ENCODE data around the genes OR4K1, OR4K15, OR4N5, OR11H6, PARP2 and RNASE1.

DNA sequence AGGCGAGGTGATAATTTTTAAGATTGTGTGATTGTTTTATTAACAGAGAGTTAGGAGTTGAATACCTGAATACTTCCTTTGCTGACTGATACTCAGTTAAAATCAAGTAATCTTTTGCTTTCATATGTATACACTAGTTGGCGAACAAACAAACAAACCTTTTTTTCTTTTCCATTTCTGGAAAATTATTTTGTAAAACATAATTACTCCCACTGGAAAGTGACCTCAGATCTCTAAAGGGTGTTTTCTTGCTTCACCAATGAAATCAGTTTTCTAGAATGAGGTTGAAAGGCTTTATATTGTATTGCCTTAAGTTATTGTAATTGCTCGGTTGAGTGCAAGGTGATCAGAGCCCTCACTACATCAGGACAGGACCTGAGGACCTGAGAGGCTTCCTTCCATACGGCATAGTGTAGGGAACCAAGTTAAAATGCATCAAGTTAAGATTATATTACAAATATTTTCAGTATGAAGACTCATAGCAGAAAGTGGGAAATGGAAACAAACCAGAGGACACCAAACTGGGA is at the start of gene OR4K1:
TSS of gene OR4K1 (plus strand) at position 341 of the 527 bp plus-strand sequence.
- RRBS: no CpG with 5 or more reads among the region's 4 CpGs

- RRBS: no CpG with 5 or more reads among the region's 3 CpGs
Measured at GRCh38 chr14:19975330-19975667, at the start of gene OR4K15. Gene OR4K15 (plus strand): TSS chr14:19975591.

DNA sequence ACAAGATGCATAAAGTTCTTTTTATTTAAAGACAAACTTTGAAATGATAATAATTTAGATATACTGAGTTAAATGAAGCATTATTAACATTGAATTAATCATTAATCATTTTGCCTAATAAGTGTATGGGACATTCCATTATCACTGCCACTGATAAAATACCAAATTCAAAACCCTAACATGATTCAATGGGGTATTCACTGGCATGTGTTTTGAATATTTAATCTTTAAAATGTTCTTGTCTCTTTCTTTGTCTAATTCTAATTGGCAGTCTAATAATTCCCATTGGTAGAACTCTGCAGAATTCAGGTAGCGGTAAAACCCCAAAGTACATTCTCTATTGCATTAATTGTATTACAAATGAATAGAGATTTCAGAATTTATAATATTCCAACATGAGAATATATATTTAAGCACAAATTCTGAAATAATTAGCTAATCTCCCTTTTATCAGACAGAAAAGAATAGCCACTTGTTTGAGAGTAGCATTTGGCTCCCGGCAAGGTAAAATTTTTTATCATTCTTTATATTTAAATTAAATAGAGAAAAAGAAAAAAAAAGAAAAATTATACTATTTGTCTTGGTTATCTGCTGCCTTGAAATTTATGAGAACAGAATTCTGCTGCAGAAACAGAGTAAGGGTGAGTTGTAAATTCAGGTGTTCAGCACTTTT is at the start of gene OR4N5:
TSS of gene OR4N5 (plus strand) at position 434 of the 673 bp plus-strand sequence.
- RRBS: no CpG with 5 or more reads among the region's 2 CpGs

DNA sequence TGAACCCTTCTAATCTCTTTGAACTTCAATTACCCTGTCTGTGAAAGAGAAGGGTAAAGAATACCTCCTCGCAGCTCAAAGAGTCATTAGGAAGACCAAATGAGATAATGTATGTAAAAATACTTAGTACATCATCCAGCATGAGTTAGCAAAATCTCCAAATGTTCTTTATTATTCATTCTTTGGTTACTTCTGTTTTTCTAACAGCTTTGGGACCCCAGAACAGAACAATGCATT is at the start of gene OR11H6:
TSS of gene OR11H6 (plus strand) at position 162 of the 237 bp plus-strand sequence.
- RRBS: no CpG with 5 or more reads among the region's 1 CpG

DNA sequence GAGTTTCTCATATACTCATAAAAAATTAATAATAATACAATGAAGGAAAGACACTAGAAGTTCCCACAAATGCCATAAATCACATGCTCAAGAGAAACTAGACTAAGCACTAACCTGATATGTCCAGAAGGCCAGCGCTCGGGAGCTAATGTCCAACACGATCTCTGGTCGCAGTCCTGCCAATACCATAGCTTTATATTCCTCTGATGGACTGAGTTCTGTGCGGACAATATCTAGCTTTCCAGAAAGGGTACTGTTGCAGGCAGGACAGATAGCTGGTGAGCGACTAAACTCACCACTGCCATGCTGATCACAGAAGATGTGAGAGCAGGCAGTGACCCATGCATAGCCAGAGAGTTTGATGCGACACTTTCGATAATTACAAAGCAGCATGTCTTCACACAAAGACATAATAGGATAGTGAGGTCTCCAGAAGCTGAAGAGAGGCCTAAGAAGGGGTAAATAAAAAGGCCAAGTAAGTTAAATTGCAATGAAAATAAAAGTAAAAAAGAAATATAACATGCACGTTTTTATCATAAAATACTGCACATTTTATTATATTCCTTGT is 10.4 kb upstream of the TTC5 start:
- RRBS: no CpG with 5 or more reads among the region's 9 CpGs

- RRBS: no CpG with 5 or more reads among the region's 33 CpGs
Measured at GRCh38 chr14:20343451-20343920, at the start of gene PARP2. Gene PARP2 (plus strand): TSS chr14:20343635.

GRCh38 chr14:20407907-20408640 is 5.2 kb downstream of the TEP1 start:
- RRBS: no CpG with 5 or more reads among the region's 6 CpGs

DNA sequence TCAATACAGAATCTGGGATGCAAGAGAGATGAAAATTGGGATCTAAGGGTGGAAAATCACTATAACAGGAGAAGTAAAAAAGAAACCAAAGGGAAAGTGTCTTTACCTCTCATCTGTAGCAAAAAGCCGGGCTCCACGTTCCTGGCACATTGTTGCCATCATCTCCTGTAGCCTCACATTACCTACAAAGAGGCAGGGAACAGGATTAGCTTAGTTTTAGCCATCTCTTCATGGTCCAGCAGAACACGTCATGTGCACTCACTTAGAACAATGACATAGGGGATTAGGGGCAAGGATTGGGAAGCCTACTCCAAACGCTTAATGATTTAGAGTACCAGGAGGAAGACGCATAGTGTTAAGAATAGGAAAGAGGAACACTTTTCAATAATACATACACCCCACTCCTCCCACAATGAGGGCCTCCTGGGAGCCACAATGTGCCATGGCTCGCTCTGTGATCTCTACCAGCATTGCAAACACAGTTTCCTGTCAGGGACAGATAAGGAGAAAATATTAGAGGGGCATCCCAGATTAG is 7.0 kb downstream of the OSGEP start:
- RRBS: no CpG with 5 or more reads among the region's 6 CpGs

DNA sequence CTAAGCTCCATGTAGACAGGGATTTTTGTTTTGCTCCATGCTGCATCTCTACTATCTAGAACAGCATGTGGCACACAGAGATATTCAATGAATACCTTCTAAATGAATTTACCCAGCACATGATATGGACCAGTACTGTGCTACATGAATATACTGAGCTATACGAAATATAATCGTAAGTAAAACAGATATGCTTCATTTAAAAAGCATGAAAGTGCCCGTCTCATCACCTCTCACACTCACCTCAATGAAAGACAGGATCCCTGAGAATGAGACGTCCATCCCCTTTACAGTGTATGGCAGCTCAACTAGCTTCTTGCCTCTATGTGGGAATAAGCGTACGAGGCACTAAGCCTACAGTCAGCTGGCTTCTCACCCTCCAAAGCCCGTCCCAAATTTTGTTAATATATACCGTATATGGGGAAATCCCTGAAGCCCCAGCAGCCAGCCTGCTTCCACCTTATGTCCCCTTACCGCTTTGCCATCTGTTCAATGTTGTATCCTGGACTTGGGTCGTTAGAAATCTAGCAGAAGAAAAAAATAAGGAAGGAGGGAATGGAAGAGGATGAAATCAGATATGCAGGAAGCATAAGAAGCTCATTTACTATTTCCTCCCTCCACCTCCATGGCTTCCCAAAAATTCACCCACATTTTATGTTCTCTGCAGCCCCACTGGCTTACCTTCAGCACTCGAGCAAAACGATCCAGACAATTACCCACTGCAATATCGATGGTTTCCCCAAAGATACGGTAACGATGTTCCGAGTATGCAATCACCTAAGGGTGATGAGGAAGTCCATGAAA is 5.9 kb downstream of the OSGEP start:
- RRBS: no CpG with 5 or more reads among the region's 16 CpGs

DNA sequence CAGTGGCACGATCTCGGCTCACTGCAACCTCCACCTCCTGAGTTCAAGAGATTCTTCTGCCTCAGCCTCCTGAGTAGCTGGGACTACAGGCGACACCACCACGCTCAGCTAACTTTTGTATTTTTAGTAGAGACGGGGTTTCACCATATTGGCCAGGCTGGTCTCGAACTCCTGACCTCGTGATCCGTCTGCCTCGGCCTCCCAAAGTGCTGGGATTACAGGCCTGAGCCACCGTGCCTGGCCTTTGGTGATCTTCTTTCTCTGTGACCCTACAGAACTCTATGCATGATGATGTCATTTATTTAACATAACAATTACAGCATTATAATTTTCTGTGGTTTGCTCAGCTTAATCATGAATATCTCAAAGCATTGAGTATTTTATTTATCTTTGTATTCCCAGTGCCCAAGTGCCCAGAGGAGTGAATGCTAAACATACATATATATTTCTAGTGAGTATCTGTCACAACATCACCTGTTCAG is 1.8 kb downstream of the OSGEP start:
- RRBS: no CpG with 5 or more reads among the region's 10 CpGs

DNA sequence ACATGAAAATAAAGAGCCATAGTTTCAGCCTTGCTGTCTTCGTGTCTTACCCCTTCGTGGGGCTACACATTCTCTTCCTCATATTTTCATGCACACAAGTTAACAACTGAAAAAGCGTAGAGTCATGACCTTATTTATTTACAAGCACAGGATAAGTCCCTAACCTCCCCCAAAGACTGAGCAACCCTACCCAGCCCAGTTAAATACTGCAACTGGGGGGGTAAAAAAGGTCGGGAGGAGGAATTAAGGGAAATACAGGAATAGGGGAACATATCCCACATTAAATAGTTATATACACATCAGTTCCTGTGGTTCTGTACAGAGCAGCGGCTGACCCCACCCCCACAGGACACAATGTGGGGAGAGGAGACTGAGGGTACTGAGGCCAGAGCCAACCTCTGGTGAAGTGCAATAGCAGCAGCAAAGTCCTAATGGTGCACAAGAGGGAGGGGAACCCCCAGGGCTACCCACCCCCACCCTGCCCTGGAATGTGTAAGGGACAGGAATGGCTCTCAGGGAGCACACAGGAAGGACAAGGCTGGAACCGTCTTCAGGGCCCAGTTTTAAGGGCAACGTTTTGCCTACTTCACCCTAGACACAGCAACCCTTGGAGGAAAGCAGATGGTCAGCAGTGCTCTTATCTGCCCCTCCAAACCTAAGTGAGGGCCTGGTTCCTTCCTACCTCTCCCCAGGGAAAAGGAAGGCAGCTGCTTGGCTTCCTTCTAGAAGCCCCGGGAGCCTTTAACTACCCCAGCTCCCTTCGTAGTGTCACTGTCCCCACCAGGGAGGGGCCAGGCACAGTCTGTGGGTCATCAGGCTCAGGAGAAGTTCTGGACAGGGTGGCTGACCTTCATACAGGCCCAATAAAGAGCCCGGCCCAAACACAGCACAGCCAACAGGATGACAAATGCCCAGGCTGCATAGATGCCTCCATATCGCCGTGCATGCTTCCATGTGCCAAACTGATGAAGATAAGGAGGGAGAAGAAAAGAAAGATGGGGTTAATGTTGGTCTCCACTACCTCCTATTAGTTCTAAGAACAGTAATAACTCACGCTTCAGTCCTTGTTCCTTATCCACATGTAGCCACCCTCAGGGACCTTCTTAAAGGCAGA is 3.1 kb downstream of the APEX1 start:
- RRBS: no CpG with 5 or more reads among the region's 13 CpGs

GRCh38 chr14:20459764-20460754 is 1.2 kb downstream of the PIP4P1 start:
- RRBS: no CpG with 5 or more reads among the region's 13 CpGs

- RRBS: 5% methylated on average over 2 of the region's 16 CpGs
Measured at GRCh38 chr14:20630231-20630836, 11.2 kb downstream of the OR6S1 start.

DNA sequence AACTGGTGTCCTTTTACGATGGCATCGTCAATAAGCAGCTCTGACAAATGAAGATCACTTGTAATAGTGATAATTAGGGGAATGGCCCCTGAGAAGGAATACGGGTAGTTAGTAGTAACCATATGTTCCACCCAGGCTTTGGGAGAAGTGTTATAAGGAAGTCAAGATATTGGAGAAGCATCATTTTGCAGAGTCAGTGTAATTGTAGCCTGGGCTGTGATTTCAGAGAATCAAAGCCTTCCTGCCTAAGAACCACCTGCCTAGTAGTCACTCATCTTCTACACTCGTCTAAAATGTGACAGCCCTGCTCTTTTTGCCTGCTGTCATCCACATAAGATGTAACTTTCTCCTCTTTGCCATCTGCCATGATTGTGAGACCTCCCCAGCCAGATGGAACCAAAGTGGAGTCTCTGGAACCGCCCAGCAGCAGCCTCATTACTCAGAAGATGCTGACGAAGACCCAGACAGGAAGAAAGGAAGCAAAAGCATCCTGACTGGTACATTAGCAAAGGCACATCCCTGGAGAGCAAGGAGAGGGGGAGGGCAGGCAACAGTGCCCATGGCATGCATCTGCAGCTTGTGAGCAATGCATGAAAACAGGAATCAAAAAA is 12.6 kb upstream of the EDDM3A start:
- RRBS: no CpG with 5 or more reads among the region's 6 CpGs

DNA sequence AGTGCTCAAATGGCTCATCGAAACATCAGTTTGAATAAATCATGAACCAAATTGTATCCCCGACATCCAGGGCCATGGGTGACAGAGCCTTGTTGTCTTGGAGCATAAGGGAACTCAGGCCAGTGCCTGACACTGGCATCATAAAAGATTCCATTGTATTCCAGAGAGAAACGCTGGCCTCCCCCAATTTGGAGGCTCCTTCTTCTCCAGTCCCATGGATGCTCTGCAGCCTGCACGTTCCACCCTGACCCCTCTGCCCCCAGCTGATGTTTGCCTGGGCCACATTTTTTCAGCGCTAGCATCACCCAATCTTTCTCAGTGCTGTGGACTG is 281 bp downstream of the RNASE1 start:
- RRBS: no CpG with 5 or more reads among the region's 5 CpGs

DNA sequence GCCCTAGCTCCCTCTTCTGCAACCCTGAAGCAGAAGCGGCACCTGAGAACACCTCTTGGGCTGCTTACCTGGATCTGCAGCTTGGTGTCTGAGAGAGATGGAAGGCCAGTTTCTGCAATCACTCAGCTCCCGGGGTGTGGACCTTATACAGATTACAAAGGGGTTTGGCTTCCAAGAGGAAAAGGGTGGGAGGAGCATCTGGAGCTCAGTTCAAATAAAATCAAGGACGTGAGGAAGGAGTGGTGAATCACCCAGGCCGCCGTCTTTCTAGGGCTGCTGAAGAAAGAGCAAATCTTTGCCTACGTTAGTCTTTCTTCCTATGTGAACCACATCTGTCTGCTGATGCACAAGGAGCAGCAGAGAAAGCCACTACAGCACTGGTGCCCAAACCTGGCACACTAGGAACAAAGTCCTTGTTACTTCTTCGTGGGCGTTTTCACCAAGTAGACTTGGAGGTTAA is at the start of gene RNASE1:
TSS of gene RNASE1 (minus strand) at position 116 of the 460 bp plus-strand sequence.
- RRBS: no CpG with 5 or more reads among the region's 8 CpGs

DNA sequence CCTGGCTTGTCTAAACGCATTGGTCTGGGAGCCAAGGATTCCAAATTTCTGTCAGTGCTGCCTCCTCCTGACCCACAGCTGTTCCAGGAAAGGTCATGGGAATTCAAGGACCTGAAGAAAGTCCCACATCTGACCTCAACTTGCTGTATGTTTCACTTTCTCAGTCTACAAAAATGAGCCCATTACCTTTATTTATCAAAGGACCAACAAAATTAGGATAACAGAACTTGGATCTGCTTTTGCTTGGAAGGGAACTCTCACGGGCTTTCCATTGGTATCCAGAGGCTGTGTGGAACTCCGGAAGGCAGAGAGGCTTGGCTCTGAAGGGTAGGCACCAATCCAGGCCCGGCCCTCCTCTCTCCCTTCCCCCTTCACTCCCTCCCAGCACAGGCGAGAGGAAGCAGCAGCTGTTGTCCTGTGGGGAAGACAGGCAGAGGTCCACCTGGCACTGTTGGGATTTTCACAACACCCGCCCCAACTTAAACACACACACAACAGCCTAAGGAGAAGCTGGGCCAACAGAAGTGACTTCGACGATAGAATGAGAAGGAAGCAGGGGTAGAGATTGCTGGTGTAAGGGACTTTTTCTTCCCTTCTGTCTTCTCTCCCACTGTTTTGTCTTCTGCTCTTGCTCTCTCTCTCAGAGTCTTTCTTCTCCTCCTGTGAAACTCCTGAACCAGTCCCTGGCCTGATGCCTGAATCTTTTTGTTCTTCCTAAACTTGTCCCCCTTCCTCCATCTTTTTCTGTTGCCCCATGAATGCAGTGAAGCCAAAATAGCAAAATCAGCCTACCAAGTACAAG is 3.2 kb upstream of the RNASE7 start:
- RRBS: 9% methylated on average over 1 of the region's 8 CpGs

DNA sequence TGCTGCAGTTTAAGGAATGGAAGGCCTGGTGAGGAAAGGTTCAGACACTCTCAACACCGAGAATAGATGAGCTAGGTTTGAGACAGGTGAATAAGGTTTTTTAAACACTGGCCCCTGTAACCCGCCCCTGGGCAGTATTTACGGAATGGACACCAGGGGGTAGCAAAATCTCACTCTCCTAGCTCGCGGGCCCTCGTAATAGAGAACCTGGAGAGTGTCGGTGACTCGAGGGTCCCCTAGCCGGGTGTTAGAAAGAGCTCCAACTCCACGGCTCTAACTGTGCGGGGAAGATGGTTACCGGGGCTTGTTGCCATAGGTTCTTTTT is 1.7 kb upstream of the ARHGEF40 start:
- RRBS: 0% methylated on average over 3 of the region's 12 CpGs

GRCh38 chr14:21085933-21086476 is 12.4 kb downstream of the ZNF219 start:
- RRBS: no CpG with 5 or more reads among the region's 8 CpGs

DNA sequence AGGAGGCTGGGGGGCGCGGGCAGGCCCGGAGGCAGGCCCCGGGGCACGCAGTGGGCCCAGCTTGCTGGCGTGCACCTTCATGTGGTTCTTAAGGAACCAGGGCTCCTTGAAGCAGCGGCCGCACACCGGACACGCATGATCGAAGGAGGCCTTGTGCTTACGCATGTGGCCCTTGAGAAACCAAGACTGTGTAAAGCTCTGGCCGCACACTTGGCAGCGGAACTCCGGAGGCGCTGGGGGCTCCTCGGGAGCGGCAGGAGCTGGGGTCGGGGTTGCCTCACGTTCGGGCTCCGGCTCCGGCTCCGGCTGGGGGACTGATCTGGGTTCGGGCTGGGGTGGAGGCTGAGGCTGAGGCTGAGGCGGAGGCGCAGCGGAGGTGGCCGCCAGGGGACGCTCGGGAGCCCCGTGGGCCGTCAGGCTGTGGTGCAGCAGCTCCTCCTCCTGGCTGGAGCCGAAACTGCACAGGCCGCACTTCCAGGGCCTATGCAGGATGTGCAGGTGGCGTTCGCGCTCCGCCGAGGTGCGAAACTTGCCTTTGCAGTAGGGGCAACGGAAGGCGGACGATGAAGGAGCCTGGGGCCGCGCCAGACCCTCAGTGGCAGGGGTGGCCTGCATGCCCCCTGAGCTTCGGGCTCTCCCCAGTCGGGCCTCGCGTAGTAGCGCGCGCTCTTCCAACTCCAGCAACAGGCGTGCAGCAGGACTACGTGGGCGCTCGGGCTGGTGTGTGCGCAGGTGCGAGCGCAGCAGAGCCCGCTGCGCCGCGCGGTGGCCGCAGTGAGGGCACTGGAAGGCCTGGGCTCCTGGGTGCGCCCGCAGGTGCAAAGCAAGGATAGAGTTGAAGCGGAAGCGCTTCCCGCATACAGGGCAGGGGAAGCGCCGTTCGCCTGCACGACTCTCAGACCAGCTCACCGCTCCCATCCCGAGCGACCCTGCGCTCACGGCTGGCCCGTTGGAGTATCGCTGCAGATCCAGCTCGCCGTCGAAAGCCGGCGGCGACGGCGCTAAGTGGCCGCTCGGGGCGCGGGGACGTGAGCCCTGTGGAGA is 5.9 kb downstream of the ZNF219 start:
- RRBS: 60% methylated on average over 22 of the region's 95 CpGs